ENCODE measurements around a stretch of chr16.

GRCh38 chr16:22373633-22374224, 690 bp downstream of the CDR2 start:
- RRBS, result 1% methylated on average over 11 of the region's 49 CpGs

DNA sequence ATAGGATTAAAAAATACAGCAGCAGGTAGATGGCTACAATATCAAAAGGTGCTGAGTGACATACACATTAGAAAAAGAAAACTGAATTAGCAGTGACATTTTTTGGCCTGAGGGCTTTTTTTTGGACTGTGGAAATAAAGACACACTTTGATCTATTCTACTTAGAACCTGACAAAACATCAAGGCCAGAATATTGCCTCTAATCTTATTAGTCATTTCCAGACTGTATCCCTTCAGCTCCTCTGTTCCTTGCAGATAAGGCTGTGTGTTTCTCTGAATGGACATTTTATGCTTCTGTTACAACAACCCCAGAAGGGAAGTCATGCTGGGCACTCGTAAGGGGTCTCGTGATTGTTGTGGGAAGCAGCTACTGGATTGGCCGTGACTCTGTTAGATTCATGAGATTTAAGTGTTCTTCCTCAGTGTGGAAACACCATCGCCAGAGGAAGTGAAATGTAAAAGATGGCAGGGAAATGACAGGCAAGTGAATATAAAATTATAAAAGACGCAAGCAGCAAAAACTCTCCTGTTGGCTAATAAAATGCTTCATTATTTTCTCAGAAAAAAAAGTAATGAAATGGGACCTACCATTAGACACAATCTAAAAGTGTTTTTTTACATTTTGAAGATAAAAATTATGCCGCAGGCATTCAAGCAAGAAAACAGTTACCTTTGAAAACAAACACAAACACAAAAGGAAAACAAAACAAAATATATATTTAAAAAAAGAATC, 31.6 kb upstream of the HS3ST2 start:
- RRBS, result no CpG with 5 or more reads among the region's 6 CpGs

GRCh38 chr16:23092748-23093287, 56.4 kb downstream of the USP31 start:
- RRBS, result no CpG with 5 or more reads among the region's 4 CpGs

GRCh38 chr16:23131042-23131519, 18.2 kb downstream of the USP31 start:
- RRBS, result no CpG with 5 or more reads among the region's 3 CpGs

DNA sequence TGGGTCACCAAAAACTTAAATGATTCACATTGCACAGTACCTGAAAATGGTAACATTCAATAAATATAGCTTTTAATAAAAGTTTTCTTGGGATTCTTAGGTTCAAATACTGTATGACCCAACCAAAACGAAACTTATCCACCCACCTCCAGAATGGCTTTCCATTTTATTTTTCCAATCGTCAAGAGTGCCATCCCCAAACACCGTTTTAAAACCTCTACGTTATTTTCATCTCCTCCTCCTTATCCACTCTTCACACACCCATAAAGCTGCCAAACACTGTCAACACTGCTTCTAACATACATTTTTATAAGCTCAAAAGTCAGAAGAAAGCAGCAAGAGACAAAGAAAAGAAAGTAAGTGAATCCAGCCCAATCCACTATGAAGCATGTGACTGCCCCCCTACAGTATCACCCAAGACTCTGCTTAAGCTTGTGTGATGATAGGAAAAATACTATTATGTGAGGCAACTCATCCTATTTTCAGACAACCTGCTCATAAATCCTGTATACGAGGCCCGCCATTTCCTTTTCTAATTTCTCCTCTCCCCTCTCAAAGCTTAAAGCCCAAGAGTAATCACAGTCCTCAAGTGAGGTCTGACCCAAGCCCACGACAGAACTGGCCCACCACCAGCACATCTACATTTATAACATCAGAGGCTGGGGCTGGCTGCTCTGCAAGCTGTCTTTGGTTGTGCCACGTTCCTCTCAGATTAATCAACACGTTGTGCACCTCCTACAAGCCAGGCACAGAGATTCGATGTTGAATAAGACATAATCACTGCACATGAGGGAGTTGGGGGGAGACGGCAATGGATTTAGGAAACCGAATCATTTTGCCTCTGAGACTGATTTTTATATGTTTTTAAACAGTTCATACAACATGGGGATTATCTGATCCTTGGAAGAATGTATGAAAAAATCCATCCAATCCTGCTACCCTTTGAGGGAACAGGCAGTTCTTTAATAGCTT, 16.3 kb downstream of the USP31 start:
- RRBS, result no CpG with 5 or more reads among the region's 12 CpGs

DNA sequence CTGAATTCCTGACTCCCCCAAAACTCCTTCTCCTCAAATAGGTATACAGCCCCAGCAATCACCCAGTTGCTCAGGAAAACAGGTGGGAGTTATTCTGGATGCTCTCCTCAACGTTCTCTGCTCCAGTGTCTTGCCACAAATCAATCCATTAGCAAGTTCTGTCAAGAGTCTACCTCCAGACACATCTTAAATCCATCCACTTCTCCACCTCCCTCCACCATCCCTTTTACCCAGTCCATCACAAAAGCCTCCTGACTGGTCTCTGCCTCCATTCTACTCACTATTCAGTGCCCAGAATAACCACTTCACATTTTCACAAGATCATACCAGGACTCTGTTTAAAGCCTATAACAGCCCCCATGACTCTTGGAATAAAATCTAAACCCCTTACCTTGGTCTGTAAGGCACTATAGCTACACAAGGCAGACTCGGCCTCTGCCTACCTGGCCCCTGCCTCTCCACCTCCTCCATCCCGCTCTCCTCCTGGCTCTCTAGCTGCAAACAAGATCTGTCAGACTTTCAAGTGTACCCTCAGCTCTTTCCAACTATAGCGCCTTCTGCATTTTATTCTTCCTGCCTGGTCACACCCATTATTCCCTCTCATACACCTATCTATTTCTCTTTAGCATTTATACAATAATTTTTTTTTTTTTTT, 8.4 kb downstream of the USP31 start:
- RRBS, result no CpG with 5 or more reads among the region's 4 CpGs

GRCh38 chr16:23183001-23183538, 525 bp downstream of the SCNN1G start:
- RRBS, result 3% methylated on average over 11 of the region's 38 CpGs

- RRBS, result no CpG with 5 or more reads among the region's 2 CpGs
Measured at GRCh38 chr16:23278085-23278488, 24.0 kb upstream of the SCNN1B start.

DNA sequence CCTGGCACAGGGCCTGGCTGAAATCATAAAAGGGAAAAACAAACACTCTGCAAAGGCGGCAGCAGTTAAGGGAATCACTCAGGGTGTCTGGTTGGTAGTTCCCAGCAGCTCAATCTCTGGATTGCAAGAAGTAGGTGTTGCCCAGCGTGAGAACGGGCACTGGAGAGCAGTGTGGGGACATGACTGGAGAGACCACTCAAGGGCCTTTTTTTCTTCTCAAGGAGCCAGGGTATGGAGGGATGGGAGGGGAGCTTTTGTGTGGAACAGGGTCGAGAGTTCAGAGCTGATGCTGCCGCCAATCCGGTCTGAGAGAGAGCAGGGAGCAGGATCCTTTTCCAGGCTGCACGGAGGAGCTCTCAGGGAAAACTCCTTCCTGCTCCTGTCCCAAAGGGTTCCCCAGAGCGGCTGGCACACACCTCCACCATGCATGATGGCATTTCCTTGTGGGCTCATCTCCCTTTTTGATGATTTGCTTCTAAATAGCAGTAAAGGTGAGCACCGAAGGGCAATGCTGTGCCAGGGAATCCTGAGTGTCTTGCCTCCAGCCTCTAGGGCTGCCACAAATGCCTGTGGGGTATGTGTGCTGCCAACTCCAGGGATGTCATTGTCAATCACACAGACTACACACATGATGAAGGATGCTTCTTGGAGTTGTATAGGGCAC, 15.3 kb downstream of the SCNN1B start:
- RRBS, result no CpG with 5 or more reads among the region's 9 CpGs

- RRBS, result no CpG with 5 or more reads among the region's 1 CpG
Measured at GRCh38 chr16:23465922-23466204, 12.9 kb upstream of the COG7 start.

DNA sequence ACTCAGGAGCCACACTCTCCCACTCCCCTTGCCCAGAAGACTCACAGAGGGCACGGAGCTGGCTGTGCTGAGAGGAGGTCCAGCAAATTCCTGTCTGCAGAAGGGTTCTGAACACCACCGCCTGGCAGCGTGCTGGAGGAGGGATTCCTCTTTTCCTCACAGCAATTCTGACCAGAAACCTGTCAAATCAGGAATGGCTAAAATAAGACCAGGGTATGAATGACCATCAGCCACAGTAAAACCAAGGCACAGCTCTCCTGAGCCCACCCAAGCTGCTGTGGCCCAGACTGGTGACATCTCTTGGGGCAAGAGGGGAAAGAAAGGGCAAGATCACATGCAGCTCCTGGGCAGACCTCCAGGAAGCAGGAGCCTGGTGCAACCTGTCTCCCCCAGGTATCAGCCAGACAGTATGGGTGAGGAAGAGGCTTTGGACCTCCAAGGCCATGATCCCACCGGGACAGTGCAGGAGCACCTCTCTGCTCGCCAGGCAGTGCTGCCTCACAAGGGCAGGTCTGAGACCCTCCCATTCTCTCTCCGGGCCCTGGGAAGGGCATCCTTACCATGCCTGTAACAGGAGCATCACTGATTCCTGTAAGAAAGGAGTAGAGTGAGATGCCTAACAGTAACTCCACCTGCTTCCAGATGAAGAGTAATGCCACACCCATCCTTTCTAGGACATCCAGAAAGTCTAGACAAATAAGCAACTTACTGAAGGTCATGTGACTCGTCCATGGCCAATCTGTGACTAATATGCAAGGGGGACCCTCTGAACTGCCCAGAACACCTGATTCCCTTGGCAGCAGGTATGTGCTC, 25.5 kb upstream of the COG7 start:
- RRBS, result 92% methylated on average over 3 of the region's 7 CpGs

DNA sequence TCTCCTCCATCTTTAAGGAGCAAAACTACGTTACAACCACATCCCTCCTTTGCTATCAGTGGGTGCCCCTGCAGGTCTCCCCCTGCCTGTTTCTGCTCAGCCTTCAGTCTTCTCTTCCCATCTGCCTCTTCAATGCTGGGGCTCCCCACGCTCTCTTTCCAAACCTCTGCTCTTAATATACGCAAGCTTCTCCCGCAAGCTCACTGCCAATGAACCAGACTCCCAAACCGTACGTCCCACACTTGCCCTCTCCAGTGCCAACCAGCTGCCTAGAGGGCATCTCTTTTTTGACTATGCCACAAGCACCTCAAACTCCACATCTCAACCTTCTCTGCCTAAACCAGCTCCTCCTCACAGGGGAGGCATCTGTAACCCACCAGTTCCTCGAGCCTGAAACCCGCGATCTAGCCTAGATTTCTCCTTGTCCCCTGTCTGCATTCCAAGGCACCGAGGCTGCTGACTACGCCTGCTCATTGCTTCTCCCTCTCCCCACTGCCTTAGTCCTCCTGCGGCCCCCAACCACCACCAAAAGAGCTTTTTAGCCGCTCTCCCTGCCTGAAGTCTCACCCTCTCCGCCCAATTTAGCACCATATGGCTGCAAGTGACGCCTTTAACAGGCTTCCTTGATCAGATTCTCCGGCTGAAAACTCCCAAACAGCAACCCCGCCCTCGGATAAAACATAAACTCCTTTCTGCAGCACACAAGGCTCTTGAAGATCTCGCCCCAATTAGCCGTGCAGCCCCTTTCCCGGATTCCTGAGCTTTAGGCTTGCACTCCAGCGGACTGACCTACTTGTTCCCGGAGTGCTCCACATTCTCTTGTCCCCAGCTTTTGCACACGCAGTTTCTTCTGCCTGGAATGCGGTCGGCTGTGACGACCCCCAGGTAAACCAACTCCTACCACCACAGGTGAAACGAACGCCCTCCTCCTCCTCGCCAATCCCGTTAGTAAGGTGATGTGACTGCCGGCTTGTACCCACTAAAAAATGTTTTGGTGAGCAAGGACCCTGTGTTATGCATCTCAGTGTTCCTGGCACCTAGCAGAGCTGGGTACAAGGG, 1.5 kb downstream of the GGA2 start:
- RRBS, result 3% methylated on average over 3 of the region's 32 CpGs

DNA sequence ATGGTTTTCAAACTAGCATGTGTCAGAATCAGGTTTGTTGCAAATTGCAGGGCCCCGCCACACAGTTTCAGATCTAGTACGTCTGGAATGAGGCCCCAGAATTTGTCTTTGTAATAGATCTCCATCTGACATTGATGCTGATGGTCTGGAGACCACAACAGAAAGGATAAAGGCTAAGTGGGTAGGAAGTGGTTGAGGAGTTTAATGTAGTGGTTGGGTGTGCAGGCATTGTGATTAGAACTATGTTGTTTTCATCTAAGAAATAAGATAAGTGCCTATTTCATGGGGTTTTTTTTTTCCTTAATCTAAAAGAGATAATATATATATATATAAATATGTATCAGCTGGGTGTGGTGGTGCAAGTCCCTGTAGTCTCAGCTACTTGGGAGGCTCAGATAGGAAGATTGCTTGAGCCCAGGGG, 4.5 kb upstream of the GGA2 start:
- RRBS, result no CpG with 5 or more reads among the region's 2 CpGs

GRCh38 chr16:23570664-23571676, 13.4 kb downstream of the UBFD1 start:
- RRBS, result no CpG with 5 or more reads among the region's 10 CpGs

DNA sequence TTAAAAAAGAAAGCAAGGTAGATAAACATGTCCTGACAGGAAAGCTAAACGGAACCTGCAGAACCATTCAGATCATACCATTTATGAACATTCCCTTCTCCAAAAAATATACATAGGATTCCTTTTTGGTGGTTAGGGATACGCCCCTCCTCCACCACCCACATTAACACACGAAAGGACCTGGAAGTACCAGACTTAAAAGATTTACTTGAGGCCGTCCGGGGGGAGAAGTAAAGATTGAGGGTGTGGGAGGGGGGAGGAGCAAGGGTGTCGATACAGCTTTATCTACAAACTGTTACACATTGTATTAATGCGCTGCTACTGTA, 564 bp downstream of the PALB2 start:
- RRBS, result no CpG with 5 or more reads among the region's 7 CpGs

DNA sequence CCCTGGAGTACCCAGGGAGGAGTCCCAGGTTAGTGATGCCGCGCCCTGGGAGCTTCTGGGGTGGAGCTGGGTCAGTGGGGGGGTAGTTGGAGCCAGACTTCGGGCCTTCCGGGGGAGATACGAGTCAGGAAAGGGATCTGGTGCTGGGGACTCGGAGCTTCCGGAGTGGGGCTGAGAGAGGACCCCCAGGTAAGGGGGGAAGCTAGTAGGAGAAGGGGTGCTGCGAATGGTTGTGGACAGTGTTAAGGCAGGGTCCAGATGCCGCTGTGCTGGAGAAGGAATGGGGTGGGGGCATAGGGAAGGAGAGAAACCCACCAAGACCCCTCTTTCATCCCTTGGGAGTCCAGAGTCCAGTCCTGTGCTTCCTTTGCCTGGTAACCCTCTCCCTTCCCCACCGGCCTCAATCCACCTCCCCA, 957 bp downstream of the PLK1 start:
- RRBS, result 0% methylated on average over 2 of the region's 10 CpGs

GRCh38 chr16:24668453-24669032, 60.9 kb upstream of the TNRC6A start:
- RRBS, result no CpG with 5 or more reads among the region's 8 CpGs

DNA sequence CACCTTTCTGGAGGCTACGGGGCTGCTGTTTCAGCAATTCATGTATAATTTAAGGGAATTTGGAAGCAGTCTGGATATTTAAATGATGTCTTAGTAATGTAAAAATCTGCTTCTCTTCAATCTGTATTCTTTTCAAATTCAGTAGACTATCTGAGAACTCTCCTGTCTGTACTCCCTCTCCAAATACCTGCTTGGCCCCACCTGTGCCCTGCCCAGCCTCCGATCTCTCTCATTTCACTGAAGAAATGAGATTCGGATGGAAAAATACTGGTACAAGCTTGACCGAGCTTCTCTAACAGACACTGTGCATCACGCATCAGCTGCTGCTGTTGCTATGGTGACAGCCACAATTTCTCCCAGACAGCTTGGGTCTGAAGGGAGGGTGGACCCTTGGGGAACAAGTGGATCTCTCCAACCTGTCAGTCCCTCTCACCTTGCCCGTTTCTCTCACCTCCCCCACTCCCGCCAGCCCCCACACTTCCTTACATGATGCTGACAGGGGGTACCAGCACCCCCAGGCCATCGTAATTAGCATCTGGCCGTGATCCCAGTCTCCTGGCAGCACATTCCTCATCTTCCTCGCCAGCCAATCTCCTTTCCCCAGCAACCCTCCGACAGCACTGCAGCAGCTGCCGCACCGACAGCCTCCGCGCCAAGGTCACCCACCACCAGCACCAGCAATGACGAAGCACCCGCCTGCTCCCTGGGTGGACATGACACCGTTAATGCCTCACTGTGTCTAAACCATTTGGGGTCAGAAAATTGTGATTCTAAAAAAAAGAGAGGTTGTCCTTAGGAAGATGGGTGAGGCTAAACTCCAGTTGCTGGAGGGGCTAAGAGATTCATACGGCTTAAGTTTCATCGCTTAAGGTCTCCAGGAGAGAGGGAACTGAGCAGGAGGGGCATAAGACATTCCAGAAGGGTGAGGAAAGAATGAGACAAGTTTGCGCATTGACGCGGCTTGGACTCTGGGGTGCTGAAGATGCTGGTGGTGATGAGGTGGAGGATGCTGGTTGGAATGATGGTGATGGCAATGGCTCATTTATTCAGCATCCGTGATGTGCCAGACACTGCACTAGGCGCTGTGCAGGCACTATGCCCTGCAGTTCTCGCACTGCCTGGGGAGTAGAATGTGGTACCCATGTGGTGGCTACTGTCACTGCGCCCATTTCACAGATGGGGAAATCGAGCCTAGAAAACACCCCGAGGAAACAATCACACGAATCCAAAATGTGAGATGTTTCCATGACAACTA, 58.6 kb upstream of the TNRC6A start:
- RRBS, result no CpG with 5 or more reads among the region's 30 CpGs

DNA sequence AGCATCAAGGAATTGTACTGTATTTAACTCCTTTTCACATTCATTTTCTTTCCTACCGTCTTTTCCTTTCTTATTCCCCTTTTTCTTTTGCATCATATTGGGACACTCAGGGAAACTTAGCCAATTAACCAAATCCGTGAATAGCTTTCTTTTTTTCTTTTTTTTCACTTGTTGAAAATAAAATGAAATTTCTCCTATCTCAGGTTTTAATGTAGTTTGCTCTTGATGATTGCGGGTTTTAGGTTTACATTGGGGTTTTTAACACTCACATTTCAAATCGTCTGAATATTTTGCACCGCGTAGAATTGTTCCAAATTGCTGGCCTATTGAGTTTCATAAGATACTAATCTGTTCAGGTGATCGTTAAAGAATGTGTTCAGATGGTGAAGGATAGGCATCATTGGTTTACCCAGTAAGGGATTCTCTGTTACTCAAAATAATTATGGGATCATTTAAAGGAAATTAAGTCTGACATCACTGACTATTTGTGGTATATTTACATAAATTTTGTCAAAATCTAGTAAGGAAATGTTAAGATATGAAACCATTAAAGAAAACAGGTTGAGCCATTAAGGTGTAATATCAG, 1.7 kb downstream of the TNRC6A start:
- RRBS, result no CpG with 5 or more reads among the region's 7 CpGs

GRCh38 chr16:24731634-24732591, 2.5 kb downstream of the TNRC6A start:
- RRBS, result no CpG with 5 or more reads among the region's 9 CpGs

All from epithelial cell of esophagus (primary cell).